Amniotic epithelial cell (primary cell): ENCODE measurements around a stretch of chr12.

GRCh38 chr12:94263915-94264454 lies 115.6 kb downstream of the PLXNC1 start:
- RRBS = no CpG with 5 or more reads among the region's 16 CpGs

DNA sequence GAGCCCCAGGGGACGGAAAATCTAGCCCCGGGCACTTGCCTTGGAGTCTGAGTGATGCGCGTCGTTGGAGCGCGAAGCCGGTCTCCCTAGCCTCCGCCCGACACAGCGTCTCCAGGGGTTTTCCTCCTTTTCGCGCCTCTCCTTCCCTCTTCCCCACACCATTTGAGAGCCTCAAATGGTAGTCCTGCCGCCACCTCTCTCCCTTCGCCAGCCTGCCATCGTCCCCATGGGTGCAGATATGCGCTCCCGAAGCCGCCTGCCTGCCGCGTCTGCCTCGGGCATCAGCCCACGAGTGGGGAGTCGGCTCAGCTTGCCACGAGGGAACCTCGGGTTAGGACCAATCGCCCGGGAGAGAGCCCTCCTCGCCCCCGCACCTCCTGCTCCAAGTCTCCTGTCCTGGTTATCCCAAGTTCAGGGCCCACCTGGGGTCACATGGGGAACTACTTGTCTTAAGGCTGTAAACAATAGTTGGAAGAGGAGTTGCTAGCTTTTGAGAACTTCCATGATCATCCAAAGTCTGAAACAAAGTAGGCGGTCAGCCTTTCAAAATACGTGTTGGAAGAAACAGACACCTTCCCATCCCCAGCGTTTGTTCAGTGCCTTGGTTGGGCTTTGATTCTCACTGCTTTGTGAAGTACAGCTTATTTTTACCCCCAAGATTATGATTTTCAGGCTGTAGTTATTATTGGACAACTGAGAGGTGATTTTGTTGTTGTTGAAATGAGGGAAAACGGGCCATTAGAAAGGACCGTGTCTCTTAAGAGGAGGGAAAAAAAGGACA lies 684 bp upstream of the CEP83 start:
- RRBS = 2% methylated on average over 8 of the region's 35 CpGs

GRCh38 chr12:94675819-94676789 lies 25.7 kb upstream of the TMCC3 start:
- RRBS = no CpG with 5 or more reads among the region's 12 CpGs

DNA sequence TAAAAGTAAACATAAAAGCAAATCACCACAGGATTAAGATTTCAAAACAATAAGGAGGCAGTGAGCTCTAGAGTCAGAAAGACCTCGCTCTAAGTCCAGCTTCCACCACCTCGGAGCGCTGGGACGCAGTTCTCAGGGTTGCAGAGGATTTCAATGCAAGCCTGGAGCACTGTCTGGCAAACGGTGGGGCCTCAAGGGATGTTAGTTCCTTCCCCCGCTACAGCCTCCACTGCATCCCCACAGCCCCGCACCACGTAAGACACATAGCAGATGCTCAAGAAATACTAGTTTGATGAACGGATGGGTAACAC lies 39.3 kb upstream of the TMCC3 start:
- RRBS = no CpG with 5 or more reads among the region's 9 CpGs

GRCh38 chr12:95380074-95380735 lies 93.7 kb upstream of the METAP2 start:
- RRBS = no CpG with 5 or more reads among the region's 15 CpGs

GRCh38 chr12:95428444-95428894 lies 45.5 kb upstream of the METAP2 start:
- RRBS = no CpG with 5 or more reads among the region's 5 CpGs

GRCh38 chr12:95532658-95533098 lies 18.6 kb downstream of the USP44 start:
- RRBS = no CpG with 5 or more reads among the region's 5 CpGs

DNA sequence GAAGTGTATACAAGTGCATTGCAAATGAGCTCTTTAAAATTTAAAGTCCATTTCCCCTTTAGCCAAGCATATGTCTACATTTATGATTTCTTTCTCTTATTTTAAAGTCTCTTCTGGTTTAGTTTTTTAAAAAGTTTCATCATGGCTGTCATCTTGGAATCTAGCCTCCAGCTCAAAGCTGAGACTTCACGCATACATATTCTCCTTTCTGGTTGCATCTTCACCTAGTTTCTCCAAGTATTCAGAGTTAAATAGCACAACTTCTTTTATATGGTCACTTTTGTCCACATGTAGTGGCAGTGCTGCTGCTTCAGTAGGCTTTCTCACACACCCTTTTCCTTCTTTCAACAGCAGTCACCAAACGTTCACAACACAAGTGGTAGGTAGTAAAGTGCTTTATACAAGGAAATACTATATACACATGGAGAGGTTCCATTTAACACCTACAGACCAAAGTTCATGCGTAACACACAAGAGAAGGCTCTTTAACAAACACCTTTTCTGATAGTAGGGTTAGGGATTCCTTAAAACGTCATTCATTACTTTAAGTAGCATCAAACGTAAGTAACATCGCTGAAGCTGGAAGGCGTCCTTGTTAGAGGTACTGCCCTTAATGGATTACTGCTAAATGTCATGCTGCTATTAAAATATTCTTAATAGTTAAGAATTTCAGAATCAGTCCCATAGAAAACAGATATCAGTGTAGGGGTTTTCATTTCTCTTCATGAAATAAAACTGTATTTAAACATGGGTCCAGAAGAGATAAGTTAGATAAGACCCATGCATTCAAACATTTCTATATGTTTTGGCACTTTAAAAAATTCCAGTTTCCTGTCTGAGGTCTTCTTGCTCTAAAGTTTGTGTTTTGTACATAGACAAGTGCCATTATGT lies 107.1 kb upstream of the USP44 start:
- RRBS = no CpG with 5 or more reads among the region's 7 CpGs

DNA sequence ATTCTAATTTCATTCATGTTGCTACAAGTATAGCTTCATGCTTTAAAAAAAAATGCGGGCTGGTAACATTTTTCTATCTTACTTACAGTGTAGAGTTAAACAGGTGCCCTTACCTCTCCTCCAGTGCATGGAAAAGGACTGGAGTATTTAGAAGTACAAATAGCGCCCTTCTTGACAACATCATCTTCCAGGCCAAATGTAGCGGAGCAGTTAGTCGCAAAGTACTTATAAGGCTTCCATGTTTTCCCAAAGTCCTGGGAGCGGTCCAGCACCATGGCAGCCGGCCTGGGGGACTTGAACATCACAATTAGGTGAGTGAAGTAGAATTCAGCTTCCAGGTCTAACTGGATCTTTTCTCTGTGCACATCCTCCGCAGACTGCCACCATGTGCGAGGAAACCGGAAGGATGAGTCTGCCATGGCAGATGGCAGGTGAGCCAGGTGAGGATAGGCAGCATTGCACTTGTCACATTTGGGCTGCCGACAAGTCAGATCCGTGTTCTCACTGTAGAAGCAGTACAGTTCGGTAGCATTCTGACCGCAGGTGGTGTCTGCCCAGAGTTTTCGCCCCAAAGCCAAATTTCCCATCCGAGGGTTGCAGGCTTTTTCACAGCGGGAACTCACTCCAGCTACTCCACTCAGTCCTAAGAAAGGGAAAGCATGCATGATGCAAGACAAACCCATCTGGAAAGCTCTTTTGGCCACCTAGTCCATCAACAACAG lies 3.6 kb downstream of the NTN4 start:
- RRBS = no CpG with 5 or more reads among the region's 16 CpGs

GRCh38 chr12:95789969-95790488 lies 535 bp downstream of the NTN4 start:
- RRBS = 3% methylated on average over 13 of the region's 44 CpGs

DNA sequence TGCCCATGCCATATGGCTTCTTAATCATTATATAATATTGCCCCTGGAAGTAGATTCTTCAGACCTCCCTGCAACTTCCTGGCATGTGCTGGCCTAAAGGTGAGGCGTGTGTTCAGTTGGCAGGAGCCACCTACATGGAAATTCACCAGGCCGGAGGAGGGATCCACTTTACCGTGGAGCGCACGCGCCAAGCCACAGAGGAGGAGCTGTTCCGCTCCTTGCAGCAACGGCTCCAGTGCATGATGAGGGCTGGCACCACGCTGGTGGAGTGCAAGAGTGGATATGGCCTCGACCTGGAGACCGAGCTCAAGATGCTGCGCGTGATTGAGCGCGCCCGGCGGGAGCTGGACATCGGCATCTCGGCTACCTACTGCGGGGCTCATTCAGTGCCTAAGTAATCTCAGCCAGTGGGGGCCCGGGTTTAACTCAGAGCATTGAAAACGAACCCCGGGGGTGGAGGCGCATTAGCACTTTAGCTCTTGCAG lies 13.5 kb downstream of the AMDHD1 start:
- RRBS = 39% methylated on average over 5 of the region's 24 CpGs

GRCh38 chr12:95966645-95967061 lies 23.5 kb downstream of the AMDHD1 start:
- RRBS = no CpG with 5 or more reads among the region's 6 CpGs

GRCh38 chr12:96047398-96048377 lies 12.3 kb upstream of the LTA4H start:
- RRBS = no CpG with 5 or more reads among the region's 6 CpGs

DNA sequence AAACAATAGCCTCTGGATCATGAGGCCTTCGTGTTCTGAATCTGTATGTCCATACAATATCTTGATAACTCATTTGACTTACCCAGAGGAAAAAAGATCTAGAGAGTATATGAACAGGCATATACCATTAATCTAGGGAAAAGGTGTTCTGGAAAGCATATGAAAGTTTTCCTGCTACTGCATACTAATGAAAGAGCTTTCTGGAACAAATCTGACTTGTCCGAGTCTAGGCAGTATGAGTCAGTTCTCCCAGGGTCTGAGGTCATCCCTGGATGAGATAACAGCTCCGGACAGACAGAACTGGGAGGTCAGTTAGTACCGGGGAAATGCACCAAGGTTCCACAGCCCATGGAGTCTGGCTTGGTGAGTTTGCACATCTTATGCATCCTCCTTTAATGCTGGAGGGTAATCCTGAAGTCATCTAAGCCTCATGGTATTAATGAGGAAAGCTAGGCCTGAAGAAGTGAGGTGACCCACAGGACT lies 52.7 kb upstream of the ELK3 start:
- RRBS = no CpG with 5 or more reads among the region's 4 CpGs

DNA sequence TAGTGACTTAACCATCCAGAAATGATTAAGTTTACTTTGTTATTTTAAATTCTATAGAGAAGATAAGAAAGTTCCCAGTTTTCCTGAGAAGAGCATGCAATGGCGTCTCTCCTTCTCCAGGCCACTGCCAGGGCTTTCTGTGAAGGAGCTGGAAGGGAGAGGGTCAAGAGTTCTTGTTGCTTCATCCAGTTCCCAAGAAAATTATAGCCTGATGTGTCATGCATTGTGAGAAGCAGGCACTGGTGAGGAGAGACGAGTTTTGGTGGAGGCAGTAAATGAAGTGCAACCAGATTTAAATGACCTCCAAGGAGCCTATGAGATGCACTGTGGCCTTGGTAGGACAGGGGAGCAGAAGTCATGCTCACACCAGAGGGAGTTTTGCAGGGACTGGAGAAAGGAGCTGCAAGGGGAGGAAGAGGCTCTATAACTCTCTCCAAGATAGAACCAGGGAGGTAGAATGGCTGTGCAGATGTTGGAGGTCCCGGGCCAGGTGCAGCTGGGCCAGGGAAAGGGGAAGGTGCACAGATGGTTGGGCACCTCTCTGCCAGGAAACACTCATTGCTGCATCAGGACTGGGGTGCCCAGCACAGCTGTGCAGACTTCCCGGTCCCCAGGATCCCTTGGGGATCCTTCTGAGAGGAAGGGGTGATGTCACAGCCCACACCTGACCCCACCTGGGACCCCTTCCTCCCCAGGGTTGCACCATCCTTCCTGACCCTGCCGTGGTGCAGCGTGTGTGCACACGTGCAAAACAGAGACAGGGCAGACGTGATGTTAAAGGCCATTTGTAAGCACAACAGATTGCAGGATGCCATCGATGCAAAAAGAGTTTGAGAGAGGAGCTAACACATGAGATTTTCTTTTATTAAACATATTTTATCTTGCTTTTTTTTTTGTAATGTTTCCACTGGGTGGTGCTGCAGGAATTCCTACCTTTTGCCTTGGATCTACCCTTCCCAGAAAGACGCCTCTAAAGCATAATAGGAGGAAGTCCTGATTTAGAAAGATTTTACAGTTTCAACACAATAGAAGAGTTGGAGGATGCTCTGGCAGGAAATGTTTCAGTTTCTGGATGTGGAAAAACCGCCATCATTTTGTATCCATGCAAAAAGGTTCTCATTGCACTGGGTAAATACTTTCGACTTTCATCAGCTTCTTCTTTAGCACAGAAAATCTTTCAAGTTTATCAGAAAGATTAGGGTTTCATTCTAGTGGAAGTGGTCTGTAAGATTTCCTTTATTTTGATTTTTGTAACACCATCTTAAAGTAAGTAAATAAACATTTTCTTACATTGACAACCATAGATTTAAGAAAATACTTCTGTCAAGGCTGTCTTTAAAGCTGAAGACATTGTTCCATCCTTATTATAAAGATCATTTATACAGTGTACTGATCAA lies 14.7 kb downstream of the ELK3 start:
- RRBS = no CpG with 5 or more reads among the region's 12 CpGs

DNA sequence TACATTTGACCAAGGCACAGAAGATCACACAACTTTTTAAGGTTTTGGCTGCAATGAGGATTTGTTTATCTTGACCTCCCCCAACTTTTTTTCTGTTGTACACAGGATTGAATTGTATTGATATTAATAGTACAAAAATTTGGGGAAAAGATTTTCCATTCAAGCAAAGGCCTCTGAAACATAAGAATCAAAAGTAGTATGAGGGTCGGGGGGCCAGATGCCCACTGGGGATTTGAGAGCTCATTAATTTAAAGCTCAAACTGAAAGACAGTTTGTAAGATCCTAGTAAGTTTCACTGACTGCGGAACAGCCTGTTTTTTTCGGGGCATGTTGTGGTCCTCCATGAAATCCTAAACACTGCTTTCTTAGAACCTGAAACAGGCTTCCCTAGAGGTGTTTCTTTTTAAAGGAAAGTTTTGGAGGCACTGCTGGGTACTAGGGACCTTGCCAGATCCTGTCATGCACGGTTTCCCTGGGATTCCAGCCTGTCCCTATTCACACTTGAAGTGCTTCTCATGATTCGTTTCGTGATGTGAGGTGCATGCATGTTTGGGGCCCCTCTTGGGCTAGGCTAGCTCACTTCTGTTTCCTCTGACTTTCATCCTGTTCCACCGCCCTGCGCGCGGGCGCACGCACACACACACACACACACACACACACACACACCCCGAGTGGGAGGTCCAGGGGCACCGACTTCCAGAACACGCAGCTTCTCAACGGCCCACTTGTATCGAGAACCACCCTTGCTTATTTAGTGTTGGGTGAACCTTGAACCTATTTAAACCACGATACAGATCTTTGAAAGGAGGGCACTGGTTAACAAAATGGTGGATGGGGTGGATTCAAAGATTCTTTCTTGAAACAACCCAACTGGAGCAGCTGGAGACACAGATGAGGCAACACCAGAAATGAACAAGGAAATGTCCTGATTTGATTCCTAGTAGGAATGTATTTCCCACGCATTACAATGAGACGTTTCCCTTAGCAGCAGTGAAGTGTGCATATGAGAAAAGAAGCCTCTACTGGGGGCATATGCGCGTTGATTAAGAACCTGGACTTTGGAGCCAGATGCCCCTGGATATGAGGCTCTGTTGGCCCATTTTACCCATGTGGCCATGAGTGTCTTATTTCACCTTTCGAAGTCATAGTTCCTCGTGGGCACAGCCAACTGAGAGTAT lies 16.1 kb downstream of the ELK3 start:
- RRBS = no CpG with 5 or more reads among the region's 24 CpGs

- RRBS = no CpG with 5 or more reads among the region's 5 CpGs
Observed at GRCh38 chr12:96235540-96235866, 41.3 kb downstream of the ELK3 start.

- RRBS = no CpG with 5 or more reads among the region's 16 CpGs
Observed at GRCh38 chr12:96242354-96243313, 48.5 kb downstream of the ELK3 start.

GRCh38 chr12:96267818-96268580 lies 73.8 kb downstream of the ELK3 start:
- RRBS = no CpG with 5 or more reads among the region's 2 CpGs

DNA sequence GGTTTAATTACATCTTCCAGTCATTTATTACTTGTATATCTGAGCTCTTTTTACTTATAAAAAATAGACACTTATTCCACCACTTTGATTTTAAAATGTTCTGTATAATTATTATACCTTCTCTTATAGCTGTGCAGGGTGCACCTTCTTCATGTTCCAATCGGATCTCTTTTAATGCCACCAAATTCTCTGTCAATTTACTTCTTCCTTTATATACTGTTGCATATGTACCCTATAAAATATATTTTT lies 101.6 kb downstream of the CDK17 start:
- RRBS = no CpG with 5 or more reads among the region's 1 CpG